H7 (cell line): ENCODE measurements around a stretch of chr12.

GRCh38 chr12:92064960-92065777 is 80.5 kb downstream of the BTG1 start:
- RAMPAGE, long total RNA, result no peak

- RAMPAGE, long total RNA, result no peak
These were observed 75.4 kb downstream of the BTG1 start for GRCh38 chr12:92070170-92070719.

- RAMPAGE, long total RNA, result no peak
These were observed 54.4 kb downstream of the BTG1 start for GRCh38 chr12:92091067-92091899.

DNA sequence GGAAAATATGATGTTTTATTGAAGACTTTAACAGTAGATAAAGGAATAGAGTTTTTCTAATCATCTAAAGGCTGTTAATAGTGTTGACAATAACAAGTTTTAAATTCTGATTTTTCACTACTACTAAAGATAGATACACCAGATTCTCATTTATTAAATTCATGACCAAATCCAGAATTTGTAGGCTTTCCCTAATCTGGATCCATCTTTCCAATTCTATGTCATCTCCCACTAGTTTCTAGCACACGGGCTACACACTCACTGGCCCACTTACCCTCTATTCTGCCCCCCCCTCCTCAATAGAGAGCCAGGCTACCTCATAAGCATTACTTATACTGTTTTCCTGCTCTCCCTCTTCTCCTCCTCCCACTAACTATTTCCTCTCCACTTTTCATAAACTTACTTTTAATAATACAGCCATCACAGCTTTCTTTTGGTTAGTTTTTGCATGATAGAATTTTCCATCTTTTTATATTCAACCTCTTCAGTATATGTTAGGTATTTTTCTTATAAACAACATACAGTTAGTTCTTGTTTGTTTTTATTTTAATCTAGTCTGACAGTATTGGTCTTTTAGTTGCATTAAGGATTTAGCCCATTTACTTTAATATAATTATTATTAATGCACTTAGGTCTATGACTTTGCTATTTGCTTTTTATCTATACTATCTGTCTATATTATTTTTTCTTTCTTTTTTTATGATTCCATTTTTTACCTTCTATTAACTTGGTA is 32.3 kb downstream of the BTG1 start:
- RAMPAGE, long total RNA, result no peak

- RAMPAGE, long total RNA, result no peak
These were observed 21.3 kb downstream of the BTG1 start for GRCh38 chr12:92124133-92124959.

GRCh38 chr12:92136358-92137246 is 9.0 kb downstream of the BTG1 start:
- RAMPAGE, long total RNA, result no peak

GRCh38 chr12:92137694-92137993 is 8.0 kb downstream of the BTG1 start:
- RAMPAGE, long total RNA, result no peak

DNA sequence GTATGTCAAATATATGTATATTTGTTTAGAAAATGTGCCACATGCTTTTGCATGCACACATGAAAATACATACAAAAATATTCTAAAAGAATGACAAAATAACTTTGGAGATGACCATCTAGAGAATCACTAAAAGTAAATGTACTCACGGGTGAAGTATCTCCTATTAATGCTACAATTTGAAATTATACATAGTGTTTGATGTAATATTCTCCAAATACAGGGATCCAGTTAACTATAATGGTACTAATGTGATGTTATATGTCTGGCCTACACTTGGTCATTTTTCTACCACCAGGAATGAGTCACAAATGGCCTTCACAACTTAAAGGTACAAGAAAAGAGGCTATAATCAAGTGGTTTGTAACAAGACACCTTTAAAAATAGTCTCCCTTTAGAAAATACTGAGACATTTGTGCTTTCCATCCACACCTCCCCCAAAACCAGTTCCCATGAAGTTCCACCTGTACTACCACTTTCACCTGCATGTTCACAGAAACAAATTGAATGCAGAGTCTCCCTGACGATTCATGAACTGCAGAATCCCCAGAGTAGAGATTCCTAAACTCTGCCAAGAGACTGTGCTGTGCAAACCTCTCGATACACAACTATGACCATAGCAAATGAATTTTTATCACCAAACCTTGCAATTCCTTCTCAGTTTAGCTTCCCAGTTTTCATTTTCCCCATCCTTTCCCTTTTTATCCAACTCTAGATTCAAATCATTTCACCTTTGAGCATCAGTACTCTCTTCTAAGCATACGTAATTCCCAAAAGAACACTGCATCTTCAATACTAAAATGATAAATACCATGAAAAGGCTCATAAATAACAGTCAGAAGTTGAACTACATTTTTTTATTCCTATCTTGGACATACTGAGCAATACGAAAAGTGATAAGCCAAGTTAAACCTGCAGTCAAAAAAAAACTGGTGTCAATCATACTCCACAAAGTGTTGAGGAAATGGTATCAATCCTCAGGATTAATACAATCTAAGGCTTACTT is 5.9 kb downstream of the BTG1 start:
- RAMPAGE, long total RNA, result no peak

GRCh38 chr12:92143718-92144213 is 1.9 kb downstream of the BTG1 start:
- RAMPAGE, long total RNA, result no peak

- RAMPAGE, long total RNA, result no peak
These were observed 258.2 kb upstream of the BTG1 start for GRCh38 chr12:92403736-92404316.

DNA sequence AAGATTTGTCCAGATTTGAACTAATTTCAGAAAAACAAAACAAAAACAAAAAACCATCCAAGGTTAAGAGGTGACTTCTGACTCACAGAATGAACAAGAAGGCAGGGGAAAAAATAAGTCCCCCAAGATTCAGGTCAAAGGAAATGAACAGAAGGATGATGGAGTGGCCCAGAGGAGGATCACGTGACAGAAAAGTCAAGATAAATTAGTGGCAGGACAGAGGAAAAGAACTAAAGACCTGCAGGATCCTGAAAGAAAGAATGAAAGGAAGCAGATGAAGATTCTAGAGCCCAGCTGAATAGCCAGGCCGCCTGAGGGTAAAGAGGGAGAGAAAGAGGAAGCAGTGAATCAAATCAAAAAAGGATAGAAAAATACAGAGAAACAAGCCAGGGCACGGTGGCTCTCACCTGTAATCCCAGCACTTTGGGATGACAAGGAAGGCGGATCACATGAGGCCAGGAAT is 217.3 kb upstream of the PLEKHG7 start:
- RAMPAGE, long total RNA, result no peak

DNA sequence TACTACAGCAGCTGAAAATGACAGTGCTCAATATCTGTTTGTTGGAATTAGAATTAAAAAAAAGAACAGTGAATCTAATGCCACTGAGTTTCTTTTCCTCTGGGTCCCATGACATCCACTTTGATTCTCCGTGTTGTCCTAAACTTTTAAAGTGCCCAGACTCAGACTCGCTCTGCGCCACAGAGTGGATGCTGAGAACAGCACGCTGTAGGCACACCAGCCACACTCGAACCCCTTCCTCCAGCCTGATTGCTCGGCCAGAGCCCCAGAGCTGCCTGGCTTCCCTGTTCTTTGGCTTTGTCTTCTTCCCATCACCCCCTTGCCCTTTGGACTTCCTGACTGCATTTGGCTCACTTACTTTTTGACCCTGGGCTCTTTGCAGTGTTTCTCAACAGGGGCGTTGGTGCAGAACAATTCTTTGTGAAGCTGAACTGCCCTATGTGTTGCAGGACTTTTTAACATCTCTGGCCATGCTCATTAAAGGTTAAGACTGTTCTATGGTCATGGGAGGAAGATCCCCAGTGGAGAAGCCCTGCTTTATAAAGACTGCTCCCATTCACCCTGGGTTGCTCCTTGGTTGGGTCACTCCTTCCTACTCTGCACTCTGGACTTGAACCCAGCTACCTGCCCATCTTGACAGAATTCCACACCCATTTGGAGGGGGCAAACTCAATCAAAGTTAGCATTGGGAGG is 127.9 kb upstream of the PLEKHG7 start:
- RAMPAGE, long total RNA, result no peak

DNA sequence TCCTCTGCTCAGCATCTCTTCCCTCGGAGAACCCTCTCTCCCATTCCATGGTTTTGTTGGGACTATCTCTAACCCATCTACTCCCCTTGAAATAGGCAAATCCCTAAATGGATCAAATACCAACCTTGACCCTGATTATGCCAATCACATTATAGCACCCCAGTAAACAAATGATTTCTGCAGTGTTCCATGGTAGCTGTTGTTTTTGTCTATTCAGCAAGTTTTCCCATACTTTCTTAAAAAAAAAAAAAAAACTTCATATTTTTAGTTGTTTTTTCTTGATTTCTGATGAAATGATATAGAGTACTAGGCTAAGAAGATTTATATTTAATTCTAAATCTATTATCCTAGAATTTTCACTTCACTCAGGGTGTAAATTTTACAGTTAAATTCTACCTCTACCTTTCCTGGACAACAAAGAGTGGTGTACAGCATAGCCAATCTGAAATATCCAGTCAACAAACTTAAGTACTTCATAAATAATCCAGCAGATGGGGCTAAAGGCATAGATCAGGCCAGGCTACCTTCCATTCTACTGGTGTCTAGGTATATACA is 82.1 kb downstream of the PLEKHG7 start:
- RAMPAGE, long total RNA, result no peak

GRCh38 chr12:93127058-93128548 is 198.5 kb upstream of the EEA1 start:
- RAMPAGE, long total RNA, result no peak

- RAMPAGE, long total RNA, result no peak
These were observed 175.8 kb upstream of the NUDT4 start for GRCh38 chr12:93201907-93202437.

- RAMPAGE, long total RNA, result no peak
These were observed 75.0 kb upstream of the NUDT4 start for GRCh38 chr12:93302516-93303363.

GRCh38 chr12:93375508-93375838 is 2.3 kb upstream of the NUDT4 start:
- RAMPAGE, long total RNA, result no peak

DNA sequence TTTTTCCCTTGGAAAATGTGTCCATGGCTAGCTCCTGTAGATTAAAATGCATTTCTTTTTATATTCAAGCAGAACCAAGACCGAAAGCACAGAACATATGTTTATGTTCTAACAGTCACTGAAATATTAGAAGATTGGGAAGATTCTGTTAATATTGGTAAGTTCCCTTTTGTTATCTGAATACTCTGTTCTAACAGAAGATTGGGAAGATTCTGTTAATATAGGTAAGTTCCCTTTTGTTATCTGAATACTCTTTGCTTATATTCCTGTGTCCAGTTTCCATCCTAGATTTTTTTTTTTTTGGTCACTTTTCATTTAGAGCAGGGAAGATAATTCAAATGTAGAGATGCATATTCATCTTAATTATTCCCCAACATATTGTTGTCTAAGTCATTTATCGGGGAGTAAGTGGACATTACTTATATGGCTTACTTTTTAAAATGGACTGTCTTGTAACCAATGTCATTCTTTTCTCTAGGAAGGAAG is 21.0 kb downstream of the NUDT4 start:
- RAMPAGE, long total RNA, result no peak

- RAMPAGE, long total RNA, result no peak
These were observed 20.7 kb downstream of the SOCS2 start for GRCh38 chr12:93593008-93593648.

DNA sequence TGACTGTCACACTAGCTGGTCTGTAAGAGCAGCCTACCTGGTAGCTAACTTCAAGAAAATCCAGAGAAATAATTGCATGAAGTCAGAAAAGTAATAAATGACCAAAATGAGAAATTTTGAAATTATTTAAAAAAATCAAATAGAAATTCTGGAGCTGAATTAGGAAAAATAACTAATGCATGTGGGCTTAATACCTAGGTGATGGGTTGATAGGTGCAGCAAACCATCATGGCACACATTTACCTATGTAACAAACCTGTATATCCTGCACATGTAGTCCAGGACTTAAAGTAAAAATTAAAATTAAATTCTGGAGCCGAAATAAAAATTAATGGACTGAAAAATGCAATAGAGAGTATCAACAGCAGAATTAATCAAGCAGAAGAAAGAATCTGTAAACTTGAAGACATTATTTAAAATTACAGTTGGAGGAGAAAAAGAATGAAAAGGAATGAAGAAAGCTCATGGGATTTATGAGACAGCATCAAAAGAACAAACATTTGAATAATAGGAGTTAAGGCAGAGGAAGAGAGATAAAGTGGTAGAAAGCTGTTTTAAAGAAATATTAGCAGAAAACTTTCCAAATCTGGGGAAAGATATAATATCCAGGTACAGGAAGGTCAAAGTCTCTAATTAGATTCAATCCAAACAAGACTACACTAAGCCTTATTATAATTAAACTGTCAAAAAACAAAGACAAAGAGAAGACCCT is 14.7 kb downstream of the CRADD start:
- RAMPAGE, long total RNA, result no peak